ENCODE results near the gene ANKRD13B.

GRCh38 chr17:29592626-29593799 is at the start of gene ANKRD13B:
ANKRD13B (plus strand) TSS chr17:29593132.
- PRO-cap, result bidirectional peak, plus-strand start at chr17:29593367, minus-strand start at chr17:29593318
- RAMPAGE, long total RNA, 4 experiments, result no peak in any of the 4 experiments

DNA sequence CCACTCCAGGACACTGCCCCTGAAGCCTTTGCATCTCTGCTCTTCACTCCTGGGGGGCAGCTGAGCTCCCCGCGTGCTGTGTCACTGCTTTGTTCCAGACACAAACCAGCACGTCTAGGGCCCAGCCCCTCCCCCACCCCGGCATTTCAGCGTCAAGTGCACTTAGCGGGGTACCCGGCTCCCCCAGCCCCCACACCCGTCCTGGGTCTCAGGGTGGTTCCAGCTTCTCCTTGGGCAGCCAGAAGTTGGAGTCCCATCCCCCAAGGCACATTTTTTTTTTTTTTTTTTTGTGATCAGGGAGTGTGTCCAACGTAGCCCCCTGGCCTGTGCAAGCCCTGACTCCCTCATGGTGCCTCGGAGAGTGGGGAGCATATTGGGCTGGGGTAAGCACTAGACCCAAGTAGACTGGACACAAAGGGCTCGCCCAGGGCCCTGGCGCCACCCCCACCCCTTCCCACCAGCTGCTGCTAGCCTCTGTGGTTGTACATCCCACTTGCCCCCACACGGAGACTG is 8.7 kb downstream of the CORO6 start:
- PRO-cap, result no peak
- RAMPAGE, long total RNA, 4 experiments, result no peak in any of the 4 experiments

- PRO-cap, result no peak
- RAMPAGE, long total RNA, 4 experiments, result no peak in any of the 4 experiments
Observed at GRCh38 chr17:29767147-29767723, 144.5 kb upstream of the CORO6 start.

DNA sequence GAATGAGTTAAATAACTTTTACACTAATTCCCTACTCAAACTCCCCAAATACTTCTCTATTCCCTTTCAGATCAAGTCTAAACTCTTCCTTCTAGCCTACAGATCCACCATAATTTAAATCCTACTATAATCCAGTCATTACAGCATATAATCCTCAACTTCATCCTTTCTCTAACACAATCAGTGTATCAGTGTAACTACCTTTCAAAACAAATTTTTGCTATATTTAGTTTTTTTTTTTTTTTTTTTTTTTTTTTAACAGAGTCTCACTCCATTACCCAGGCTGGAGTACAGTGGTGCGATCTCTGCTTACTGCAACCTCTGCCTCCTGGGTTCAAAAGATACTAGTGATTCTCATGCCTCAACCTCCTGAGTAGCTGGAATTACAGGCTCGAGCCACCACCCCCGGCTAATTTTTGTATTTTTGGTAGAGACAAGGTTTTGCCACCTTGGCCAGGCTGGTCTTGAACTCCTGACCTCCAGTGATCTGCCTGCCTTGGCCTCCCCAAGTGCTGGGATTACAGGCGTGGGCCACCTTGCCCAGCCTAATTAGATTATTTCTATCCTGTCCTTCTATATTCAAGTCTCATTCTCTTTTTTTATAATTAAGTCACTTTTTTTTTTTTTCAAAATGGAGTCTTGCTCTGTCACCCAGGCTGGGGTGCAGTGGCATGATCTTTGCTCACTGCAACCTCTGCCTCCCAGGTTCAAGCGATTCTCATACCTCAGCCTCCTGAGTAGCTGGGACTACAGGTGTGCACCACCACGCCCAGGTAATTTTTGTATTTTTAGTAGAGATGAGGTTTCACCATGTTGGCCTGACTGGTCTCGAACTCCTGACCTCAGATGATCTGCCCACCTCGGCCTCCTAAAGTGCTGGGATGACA is 147.4 kb upstream of the CORO6 start:
- PRO-cap, result no peak
- RAMPAGE, long total RNA, 4 experiments, result no peak in any of the 4 experiments

DNA sequence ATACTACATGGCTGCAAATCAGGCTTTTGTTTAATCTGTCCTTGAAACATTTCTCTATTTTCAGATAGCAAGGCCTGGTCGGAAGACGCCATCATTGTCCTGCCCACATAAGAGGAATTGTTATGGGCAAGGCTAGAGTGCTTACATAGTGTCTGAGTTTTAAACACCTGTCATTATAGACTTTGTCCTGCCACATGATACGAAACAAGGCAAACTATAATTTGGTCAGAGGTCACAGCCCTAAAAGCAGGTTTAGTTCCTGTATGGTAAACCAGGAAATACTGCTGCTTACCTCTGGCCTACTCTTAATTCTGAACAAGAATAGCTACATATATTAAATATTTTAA is 104.4 kb downstream of the SSH2 start:
- PRO-cap, result no peak
- RAMPAGE, long total RNA, 4 experiments, result no peak in any of the 4 experiments

DNA sequence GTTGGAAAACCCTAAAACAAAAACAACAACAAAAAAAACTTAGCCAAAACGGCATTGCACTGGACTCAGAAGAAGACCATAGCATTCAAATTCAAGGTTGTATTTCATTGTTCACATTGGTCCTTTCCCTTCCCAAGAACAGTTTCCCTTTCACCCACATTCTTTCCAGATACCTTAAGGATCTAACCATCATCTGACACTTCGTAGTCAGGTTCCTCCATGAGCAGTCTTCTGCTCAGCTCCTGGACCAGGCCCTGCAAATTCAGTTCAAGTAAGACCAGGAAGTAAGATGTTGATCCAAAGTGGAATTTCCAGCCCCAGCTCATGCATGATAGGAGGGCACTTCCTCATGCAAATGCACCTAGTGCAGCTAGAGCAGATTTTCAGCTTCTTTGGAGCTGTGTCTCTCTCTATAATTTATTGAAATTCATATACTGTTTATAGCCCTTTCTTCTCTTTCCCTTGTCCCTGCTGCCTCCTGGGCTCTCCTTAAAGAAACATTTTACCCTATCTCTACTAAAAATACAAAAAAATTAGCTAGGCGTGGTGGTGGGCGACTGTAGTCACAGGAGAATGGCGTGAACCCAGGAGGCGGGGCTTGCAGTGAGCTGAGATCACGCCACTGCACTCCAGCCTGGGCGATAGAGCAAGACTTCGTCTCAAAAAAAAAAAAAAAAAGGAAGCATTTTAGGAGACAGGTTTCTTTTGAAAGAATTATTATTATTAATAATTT is 94.6 kb downstream of the SSH2 start:
- PRO-cap, result no peak
- RAMPAGE, long total RNA, 4 experiments, result no peak in any of the 4 experiments

GRCh38 chr17:29926653-29927459 is 3.2 kb downstream of the SSH2 start:
- PRO-cap, result no peak
- RAMPAGE, long total RNA, 4 experiments, result no peak in any of the 4 experiments

- PRO-cap, result no peak
- RAMPAGE, long total RNA, 4 experiments, result no peak in any of the 4 experiments
Observed at GRCh38 chr17:30116308-30116613, 355 bp upstream of the NSRP1 start.

DNA sequence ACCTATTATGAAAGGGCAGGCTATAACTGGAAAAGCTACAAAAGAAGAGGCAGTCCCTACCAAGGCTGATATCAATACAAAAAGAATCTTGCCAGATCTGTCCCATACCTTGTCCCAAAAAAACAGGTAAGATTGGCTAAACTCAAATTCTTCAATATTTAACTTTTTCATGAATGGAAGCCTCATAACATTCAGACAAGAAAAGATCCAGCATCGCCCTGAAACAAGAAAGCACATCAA is 2.6 kb downstream of the BLMH start:
- PRO-cap, result no peak
- RAMPAGE, long total RNA, 4 experiments, result no peak in any of the 4 experiments

GRCh38 chr17:30323151-30323855 is 10.6 kb downstream of the TMIGD1 start:
- PRO-cap, result no peak
- RAMPAGE, long total RNA, 4 experiments, result no peak in any of the 4 experiments

DNA sequence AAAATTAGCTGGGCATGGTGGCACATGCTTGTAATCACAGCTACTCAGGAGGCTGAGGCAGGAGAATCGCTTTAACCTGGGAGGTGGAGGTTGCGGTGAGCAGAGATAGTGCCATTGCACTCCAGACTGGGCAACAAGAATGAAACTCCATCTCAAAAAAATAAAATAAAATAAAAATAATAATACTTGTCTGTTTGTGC is 24.1 kb downstream of the CPD start:
- PRO-cap, result no peak
- RAMPAGE, long total RNA, 4 experiments, result no peak in any of the 4 experiments

DNA sequence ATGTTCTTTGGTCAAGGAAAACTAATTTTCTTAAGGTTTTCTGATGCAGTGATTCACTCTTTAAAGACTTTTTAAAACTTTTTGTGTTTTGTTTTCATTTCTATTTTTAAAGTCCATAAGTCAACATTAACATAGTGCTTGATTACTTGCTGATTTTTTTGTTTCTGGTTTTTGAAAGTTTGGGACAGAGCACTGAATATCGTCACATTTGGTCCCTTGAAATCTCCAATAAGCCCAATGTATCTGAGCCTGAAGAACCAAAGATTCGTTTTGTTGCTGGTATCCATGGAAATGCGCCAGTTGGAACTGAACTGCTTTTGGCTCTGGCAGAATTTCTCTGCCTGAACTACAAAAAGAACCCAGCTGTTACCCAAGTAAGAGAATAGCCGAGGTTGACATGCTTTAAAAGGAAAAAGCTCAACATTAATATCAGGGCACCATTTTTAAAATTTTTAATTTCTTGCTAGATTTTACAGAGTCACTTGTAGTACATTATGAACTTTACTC is 27.8 kb upstream of the GOSR1 start:
- PRO-cap, result no peak
- RAMPAGE, long total RNA, 4 experiments, result no peak in any of the 4 experiments

- PRO-cap, result no peak
- RAMPAGE, long total RNA, 4 experiments, result no peak in any of the 4 experiments
Observed at GRCh38 chr17:30470738-30471365, 6.4 kb upstream of the GOSR1 start.

DNA sequence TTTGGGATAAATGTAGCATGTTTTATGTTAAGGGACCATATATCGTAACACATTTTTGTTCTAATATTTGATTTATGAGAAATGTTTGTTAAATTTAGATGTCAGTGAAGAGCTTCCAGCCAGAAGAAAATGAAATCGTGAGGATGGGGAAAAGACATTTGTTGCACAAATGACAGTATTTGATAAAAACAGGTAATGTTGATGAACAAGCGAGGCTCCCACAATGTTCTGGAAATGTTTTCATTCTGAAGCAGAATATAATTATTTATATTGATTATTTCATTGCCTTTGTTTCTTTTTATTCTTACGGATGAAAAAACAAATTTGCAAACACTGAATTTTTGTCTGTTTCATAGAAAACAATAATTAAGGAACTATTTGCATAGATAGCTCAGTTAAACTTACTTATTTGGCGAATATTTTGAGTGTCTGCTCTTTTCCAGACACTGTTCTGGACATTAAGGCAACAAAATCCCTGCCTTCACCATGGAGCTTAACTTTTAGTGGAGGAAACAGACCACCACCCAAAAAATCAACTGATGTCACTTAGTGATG is 54.6 kb downstream of the CRLF3 start:
- PRO-cap, result no peak
- RAMPAGE, long total RNA, 4 experiments, result no peak in any of the 4 experiments

GRCh38 chr17:30953847-30954855 is 16.7 kb upstream of the RNF135 start:
- PRO-cap, result unidirectional peak, plus-strand start at chr17:30954230; unidirectional peak, plus-strand start at chr17:30954662
- RAMPAGE, long total RNA, 4 experiments, result start-site peak on the plus strand in 4 of 4 experiments, at chr17:30954214-30954527 at its widest, 7 to 34 reads per replicate

GRCh38 chr17:31095743-31096442 is 1.1 kb downstream of the NF1 start:
- PRO-cap, result no peak
- RAMPAGE, long total RNA, 4 experiments, result start-site peak on the plus strand in 1 of 4 experiments, at chr17:31095677-31096364 at its widest, 12 reads per replicate

GRCh38 chr17:31229587-31230051 is 67.4 kb downstream of the OMG start:
- PRO-cap, result no peak
- RAMPAGE, long total RNA, 4 experiments, result no peak in any of the 4 experiments

DNA sequence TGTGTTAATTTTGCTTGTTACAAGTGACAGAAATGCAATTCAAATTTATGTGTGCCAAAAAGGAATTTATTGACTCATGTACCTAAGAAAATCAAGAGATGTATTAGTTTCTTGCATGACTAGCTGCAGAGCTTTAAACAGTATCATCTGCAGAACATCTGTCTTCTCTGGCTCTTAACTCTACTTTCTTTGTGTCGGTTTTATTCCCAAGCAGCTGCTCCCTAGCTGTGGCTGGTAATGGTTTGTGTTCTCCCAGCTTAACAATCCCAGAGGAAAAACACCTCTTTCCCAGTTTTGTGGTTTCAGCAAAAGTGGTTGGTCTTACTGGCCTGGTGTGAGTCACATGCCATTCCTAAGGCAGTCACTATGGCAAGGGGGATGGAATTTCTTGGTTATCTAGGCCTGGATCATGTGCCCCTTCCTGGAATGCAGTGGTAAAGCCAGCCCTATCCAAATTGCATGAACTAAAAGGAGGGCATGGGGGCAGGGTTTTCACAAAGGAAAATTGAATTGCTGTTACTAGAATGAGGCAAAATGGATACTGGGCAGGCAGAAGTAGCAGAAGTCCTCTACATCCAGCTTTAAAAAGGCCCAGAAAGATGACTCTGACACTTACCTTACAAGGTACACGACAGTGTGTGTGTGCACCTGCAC is 27.4 kb downstream of the OMG start:
- PRO-cap, result no peak
- RAMPAGE, long total RNA, 4 experiments, result no peak in any of the 4 experiments

DNA sequence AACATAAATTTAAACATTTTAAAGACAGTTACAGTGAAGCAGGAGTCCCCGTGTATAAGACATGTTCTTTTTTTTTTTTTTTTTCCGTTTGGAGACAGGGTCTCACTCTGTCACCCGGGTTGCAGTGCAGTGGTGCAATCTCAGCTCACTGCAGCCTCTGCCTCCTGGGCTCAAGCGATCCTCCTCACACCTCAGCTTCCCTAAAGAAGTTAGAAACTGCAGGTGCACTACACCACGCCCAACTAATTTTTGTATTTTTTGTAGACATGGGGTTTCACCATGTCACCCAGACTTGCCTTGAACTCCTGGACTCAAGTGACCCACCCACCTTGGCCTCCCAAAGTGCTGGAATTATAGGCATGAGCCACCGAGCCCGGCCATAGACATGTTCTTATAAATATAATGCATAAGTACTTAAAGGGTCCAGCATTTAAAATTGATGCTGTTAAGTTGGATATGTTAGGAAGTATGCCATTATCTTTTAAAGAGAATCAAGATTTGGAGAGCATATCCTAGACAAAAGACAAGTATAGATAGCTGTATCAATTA is 2.9 kb downstream of the EVI2B start:
- PRO-cap, result no peak
- RAMPAGE, long total RNA, 4 experiments, result no peak in any of the 4 experiments

DNA sequence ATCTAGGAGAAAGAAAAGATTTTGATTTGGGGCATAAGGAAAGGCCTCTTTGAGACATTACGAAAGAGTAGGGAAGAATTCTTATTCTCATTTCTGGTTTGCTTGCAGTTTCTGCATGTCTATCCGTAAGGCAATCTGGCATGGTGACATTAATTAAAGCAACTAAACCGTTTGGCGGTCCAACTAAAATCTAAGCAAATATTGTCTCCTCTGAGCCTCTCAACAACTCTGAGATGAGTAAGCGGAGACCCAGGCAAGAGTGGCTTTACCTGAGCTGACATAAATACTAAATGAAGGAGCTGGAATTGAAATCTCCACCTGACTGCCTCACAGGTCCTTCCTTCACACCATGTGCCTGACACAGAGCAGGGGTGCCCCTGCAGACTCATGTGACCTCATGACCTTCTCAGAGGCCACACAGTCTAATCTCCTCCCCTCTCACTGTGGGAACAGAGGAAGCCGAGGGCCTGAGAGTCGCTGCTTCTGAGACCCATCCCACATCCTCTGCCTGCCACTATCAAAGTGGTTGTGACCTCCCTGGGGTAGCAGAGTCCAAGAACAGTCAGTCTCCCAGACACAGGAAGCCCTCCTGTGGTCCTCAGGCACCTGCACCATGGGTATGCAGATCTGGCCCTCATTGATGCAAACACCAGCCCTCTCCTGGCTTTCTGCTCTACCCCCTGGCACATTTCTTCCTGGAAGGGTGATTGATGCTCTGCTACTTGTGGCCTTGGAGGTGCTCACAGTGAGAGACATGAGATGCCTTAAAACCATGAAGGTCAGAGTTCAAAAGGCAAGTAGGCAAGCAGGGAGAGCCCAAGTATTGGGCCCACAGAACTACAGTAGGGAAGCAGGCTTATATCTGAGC is 78.4 kb downstream of the RAB11FIP4 start:
- PRO-cap, result no peak
- RAMPAGE, long total RNA, 4 experiments, result no peak in any of the 4 experiments

Data from gastroesophageal sphincter (tissue), 4 donors.